Ureter (tissue), 1 donor: ENCODE measurements around a stretch of chr22.

GRCh38 chr22:50460272-50460832 lies 14.5 kb downstream of the SBF1 start:
- PRO-cap = no peak

DNA sequence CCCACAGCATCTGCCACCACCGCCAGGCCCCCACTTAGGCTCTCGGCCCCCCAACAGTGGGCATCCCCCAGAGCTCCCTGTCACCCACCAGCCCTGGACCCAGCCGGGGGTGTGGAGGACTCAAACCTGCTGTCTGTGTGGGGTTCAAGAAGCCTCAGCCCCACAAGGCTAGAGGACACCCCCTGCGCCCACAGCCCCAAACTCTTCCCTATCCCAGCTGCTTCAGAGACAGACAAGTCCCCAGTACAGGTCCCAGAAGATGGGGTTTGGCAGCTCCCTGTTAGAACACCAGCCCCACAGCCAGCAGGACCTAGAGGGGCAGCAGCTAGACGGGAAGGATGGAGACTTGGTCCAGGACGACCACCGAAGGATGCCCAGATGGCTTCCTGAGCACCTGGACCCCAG lies 6.0 kb downstream of the SBF1 start:
- PRO-cap = no peak

GRCh38 chr22:50498248-50499007 lies 9.1 kb downstream of the LMF2 start:
- PRO-cap = no peak

DNA sequence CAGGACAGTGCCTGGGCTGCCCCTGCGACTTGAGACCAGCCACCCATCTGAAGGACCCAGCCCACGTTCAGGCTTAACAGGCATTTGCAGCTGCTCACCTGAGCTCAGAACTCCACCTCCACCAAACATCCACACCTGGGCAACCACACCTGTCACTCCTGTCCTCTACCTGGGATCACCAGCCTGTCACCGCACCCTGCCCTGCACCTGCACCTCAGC lies 1.0 kb downstream of the SCO2 start:
- PRO-cap = no peak

DNA sequence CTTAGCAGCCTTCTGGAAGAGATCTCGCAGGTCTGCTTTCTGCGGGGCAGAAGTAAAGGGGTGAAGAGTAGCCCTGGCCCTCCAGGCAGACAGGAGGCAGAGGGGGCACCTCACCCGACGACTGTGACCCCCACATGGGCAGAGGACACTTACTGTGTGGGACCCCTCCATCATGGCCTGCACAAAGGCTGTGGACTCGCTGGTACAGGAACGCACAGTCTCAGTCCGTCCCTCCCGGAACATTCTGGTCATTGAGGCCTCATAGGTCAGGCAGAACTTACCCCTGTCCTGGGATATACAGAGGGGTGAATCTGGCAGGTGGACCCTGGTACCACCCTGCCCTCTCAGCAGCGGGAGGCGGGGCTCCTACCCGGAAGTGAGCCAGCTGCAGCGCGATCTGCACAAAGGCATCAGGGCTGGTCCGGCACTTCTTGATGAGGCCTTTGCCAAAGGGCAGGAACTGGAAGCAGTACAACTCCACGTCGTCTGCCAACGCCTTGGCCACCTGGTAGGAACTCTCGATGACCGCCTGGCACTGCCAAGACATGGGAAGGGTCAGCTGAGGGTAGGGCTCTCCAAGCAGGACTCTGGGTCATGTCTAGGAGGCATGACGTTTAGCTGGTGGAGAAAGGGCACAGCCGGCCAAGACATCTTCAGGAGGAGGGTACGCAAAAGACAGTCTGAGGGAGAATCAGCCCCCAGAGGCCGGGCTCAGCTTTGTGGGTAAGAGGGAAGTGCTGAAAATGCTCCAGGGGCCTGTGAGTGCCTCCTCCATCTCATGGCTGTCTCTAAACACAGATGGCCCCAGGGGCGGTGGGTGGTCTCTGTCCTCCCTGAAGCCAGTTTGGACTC lies 7.0 kb downstream of the CPT1B start:
- PRO-cap = no peak

DNA sequence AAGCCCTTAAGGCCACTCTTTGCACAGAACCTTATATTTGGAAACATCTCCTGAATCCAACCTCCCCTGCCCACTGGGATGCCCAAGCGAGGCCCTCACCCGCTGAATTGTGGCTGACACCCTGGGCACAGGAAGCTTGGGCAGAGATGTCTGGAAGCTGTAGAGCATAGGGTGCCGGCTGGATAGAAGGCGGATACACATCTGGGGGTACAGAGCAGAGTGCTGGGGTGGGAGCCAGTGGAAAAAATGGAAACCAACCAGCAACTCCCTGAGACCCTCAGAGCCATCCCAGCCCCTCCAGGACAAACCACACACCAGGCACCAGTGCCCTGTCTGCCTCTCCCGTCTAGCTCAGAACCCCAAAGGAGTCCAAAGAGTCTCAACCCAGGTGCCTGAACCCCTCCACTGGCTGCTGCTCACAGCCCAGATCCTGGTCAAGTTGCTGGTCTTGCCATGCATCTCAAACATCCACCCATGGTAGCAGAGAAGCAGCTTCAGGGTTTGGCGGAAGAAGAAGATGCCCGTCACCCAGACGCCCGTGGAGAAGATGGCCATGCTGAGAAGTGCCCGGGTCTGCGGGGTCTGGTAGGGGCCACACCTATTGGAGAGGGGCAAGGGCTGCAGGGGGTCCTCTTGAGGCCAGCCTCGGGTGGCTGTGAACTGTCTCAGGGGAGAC lies 1.7 kb downstream of the CPT1B start:
- PRO-cap = no peak

GRCh38 chr22:50621909-50622588 lies 5.9 kb downstream of the ARSA start:
- PRO-cap = no peak

DNA sequence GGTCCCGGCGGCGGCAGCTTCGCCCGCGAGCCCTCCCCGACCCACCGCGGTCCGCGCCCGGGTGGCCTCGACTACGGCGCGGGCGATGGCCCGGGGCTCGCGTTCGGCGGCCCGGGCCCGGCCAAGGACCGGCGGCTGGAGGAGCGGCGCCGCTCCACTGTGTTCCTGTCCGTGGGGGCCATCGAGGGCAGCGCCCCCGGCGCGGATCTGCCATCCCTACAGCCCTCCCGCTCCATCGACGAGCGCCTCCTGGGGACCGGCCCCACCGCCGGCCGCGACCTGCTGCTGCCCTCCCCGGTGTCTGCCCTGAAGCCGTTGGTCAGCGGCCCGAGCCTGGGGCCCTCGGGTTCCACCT lies 17.3 kb upstream of the ACR start:
- PRO-cap = no peak